GM19240 (cell line): ENCODE data around the gene MMRN2.

GRCh38 chr10:84279670-84280074 is 34.8 kb downstream of the RGR start:
- RRBS: no CpG with 5 or more reads among the region's 7 CpGs

- RRBS: no CpG with 5 or more reads among the region's 8 CpGs
These were observed 16.2 kb downstream of the CCSER2 start for GRCh38 chr10:84344297-84345275.

DNA sequence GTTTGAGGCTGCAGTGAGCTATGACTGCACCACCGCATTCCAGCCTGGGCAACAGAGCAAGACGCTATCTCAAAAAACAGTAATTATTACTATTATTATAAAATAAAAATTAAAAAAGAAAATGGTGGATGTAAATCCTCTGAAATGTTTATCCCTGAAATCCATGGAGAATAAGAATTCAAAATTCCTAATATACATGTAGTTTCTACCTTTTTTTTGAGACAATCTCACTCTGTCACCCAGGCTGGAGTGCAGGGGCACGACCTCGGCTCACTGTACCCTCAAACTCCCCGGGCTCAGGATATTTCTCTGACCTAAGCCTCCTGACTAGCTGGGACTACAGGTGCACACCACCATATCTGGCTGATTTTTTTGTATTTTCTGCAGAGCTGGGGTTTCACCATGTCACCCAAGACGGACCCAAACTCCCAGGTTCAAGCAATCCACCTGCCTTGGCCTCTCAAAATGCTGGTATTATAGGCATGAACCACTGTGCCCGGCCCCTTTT is 55.0 kb downstream of the WAPL start:
- RRBS: no CpG with 5 or more reads among the region's 7 CpGs

DNA sequence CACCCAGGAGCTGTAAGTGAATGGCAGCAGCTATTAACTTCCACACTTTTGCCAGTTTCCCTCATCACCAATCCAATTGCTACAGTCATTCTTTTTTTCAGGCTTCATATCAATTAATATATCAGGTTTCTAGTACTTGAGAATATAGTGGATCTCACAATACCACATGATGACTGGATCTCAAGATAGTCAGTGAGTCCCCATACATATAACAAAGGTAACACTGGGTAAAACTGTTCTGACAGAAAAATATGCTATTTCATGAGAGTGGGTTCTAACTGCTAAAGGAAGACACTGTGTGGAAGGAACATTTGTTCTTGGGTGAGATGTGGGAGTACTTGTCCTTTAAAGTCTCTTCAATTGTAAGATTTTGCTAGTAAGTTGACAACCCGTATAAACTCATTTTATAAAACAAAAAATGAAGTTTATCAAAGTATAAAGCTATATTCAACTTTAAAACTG is 35.6 kb downstream of the WAPL start:
- RRBS: no CpG with 5 or more reads among the region's 1 CpG

DNA sequence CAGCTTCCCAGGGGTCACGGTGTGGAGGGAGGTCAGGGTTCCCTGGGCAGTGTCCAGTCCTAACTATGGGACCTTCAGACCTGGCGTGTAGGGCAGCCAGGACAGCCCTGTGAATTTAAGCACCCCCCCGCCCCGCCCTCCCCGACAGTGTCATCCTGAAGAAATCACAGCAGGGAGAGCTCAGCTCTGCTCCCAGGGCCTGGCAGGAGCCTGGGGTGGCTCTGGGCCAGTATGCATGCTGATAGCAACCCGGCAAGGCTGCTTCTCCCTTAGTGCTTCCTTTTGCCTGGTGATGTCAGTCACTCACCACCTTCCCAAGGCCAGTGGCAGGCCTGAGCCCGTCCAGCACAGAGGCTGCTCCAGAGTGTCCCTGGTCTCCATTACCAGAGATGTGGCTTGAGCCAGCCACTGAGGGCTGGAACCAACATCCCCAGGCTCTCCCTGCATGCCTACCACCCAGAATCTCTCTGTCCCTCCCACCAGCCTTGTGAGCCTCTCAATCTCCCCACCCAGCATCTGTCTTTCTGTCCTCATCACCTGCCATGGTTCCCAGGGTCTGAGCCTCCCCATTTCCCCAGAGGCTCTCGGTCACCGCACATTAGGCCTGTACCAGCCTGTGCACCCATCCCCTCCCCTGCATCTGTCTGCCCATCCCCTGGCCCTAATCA is 6.6 kb upstream of the LDB3 start:
- RRBS: no CpG with 5 or more reads among the region's 9 CpGs

DNA sequence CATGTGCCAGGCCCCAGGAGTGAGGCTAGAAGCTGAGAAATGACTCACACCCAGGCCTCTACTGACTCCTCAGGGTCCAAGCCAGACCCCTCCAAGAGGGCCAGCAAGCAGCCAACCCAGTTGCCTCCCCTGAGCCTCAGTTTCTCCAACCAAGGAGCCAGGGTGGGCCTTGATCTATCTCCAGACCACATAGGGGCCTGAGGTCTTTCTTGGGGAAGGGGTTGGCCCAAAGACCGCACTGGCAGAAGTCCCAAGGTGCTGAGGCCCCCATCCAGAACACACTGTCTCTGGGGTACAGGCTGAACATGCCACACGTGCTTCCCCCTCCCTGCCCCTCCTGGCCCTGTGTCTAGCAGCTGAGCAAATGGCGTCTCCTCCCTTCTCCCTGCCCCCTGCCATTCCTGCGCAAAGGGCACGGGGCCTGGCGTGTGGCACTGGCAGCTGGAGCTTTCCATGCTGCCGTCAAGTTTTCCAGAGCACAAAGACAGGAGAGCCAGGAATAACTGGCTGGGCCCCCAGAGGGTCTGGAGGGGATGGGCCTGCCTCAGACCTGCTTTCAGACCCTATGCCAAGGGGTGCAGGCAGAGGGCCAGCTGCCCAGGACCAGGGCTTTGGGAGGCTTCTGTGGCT is 978 bp upstream of the LDB3 start:
- RRBS: no CpG with 5 or more reads among the region's 7 CpGs

DNA sequence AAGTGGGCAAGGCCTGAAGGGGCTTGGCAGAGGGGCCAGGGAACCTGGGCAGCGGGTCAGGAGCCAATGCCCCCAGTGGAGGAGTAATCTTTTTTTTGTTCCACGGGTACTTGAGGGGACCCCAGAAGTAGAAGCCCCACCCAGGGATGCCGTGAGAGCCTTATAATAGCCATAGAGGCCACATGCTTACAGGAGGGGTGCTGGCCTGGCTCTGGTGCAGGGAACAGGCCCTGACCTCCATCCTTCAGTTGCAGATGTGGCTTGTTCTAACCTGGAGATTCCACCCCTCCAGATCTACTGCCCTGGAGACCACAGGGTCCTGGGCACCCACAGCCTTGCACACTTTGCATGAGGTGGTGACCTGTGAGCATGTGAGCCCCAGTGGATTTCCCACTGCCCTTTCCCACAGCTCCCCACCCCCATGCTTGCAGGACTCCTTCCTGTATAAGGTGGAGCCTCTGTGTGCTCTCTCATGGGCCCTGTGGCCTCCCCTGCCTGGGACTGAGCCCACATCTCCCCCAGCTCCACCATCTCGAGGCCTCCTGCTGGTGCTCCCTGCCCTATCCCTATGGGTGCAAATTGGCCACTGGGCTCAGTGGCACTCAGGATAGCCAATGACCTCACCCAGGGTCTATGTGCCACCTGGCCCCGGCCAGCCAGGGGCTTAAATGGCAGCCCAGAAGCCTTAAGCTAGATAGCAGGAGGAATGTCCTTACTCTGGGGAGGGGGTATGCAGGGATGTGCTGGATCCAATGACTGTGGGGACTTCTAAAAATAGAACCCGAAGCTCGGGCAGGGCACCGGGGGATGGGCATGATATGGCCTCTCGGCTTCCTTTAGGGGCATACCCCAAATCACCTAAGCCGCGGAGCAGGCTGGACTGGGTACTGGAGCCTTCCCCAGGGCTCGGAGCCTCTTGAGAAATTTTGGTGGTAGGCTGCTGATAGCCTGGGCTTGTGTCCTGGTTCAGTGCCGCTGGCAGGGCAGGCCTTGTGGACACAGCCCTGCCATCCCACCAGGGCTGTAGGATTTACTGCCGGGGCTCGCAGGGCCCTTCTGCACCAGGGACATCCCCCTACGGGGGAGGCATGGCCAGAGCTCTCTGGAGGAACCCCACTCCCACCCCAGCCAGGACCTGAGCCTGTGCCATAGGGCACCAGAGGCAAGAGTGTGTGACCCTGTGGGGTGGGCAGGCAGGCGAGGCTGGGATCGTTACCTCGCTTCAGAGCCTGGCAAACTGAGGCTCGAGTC is 2.1 kb downstream of the LDB3 start:
- RRBS: no CpG with 5 or more reads among the region's 20 CpGs

- RRBS: 3% methylated on average over 57 of the region's 107 CpGs
These were observed 42.9 kb downstream of the LDB3 start for GRCh38 chr10:86710911-86711954.

DNA sequence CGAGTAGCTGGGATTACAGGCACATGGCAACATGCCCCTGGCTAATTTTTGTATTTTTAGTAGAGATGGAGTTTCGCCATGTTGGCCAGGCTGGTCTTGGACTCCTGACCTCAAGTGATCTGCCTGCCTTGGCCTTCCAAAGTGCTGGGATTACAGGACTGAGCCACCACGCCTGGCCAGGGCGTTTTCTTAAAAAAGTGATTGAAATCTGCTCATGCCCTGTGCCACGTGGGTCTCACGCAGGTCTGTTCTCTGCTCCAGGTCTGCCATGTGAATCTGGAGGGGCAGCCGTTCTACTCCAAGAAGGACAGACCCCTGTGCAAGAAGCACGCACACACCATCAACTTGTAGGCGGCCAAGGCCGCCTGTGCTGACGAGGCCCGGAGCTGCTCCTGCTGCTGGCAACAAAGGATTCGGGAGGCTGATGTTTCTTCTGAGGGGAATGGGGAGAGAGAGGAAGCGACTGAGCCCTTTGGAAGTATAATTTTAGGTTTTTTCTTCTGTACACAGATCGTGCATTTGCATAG is 23.7 kb upstream of the BMPR1A start:
- RRBS: no CpG with 5 or more reads among the region's 15 CpGs

DNA sequence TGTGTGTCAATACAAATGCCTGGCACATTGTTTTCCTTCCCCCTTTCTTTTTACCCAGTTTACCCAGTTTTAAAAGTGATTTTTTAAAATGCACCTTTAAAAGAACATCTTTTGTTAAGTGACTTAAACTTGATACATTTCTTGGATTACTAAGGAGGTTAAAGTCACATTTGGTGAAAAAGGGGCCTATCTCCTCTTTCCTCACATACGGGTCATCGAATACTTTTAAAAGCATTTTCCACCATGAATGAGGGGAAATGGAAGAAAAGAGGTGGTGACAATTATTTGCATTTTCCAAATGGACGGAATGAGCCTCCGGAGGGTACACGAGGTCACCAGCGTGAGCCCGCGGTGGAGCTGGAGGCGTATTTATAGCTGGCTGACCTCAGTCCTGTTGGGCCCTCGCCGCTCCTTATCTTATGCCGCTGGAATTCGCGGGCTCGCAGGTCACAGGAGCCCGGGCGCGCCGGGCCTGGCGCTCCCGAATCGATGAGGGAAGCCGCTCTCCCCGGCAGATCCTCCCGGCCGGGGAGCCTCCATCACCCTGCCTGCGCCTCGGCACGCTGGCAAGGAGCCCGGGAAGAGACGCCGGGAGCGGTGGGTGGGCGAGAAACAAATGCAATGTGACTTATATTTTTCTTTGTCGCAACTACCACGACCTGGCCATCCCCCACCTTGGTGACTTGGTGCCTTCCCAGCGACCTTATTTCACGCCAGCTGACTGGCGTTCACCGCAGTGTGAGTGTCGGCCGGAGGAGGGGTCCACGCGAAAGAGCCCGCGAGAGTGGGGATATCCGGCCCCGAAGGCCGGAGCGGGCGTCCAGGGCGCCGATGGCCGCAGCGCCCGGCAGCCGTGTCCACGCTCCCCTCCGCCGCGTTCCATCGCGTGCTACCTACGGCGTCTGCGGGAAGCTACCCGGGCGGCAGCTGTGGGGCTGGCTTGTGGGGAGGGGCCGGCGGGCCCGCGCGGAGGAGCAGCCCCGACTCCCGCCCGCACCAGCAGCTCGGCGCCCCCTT is 744 bp upstream of the BMPR1A start:
- RRBS: 2% methylated on average over 42 of the region's 78 CpGs

DNA sequence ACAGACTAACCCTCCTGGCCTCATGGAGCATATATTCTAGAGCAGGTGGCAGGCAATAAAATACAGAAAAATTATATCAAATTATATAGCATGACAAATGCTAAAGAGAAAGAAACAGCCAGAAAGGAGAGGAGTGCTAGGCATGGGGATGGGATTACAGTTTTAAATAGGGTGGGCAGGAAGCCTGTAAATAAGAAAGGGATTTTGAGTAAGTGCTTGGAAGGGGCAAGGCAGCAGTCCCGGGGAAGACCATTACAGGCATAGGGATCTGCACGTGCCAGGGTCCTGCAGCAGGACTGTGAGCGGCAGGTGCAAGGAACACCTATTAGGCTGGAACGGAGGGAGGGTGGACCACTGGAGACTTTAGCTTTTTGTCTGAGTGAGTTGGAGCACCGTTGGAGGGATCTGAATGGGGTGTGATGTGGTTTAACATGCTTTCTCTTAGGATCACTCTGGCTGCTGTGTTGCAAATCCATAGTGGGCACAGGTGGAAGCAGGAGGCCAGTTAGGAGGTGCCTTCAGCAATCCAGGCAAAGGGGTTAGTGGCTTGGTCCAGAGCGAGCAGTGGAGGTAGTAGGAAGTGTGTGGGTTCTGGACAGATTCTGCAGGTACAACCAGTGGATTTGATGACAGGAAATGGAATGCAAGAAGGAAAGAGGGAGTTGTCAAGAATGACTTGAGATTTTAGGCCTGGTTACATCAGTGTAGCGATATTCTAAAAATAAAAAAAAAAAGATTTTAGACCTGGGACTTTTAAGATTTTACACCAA is 95.2 kb downstream of the MMRN2 start:
- RRBS: no CpG with 5 or more reads among the region's 7 CpGs

GRCh38 chr10:86957380-86958207 is at the start of gene MMRN2:
Gene MMRN2, minus strand, starts transcription at chr10:86957615.
- RRBS: no CpG with 5 or more reads among the region's 14 CpGs

DNA sequence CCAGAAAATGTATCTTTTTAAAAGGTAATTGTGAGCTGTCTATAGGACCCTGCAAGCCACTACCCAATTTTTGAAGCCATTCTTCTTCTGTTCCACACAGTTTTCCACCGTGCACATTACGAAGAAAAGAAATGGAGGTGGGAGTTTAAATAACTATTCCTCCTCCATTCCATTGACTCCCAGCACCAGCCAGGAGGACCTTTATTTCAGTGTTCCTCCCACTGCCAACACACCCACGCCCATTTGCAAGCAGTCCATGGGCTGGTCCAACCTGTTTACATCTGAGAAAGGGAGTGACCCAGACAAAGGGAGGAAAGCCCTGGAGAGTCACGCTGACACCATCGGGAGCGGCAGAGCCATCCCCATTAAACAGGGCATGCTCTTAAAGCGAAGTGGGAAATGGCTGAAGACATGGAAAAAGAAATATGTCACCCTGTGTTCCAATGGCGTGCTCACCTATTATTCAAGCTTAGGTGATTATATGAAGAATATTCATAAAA is 11.8 kb upstream of the FAM25A start:
- RRBS: no CpG with 5 or more reads among the region's 8 CpGs

DNA sequence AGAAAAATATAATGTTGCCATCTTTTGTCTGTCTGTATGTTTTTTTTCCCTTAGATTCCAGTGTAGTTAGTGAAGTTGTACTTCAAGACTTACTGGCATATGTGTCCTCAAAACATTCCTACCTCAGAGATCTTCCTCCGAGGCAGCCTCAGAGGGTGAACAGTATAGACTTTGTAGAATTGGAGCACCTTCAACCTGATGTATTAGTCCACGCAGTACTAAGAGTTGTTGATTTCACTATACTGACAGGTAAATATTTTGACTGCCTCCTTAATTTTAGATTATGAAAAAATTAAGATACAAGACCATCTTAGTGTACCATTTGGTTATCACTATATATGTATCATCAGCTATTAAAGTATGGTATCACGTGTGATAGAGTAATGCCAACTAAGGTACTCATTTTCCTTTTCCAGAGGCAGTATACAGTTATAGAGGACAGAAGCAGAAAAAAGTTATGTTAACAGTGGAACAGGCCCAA is 54.8 kb upstream of the NUTM2A start:
- RRBS: no CpG with 5 or more reads among the region's 3 CpGs

DNA sequence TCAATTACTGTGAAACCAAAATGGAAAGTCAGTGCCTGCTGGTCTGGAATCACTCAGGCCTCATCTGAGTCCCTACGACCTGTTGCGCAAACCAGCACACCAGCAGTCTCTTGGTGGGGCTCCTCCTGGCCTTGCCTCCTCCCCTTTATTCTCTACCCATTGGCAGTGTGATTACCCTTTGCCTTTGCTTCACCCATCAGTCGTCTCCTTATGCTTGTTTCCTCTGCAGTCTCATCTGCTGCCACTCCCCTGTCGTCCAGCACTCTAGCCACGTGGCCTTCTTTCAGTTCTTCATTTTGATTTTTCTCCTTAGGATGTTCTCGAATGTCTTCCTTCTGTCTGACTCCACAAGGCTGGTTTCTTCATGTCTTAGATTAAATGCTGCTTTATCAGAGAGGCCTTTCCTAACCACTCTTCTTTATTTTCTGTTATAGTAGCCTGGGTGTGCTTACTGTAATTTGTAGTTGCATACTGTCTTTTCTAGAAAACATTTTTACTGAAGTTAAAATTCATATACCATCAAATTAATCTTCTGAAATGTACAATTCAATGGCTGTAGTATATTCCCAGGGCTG is 40.7 kb upstream of the NUTM2A start:
- RRBS: no CpG with 5 or more reads among the region's 6 CpGs

DNA sequence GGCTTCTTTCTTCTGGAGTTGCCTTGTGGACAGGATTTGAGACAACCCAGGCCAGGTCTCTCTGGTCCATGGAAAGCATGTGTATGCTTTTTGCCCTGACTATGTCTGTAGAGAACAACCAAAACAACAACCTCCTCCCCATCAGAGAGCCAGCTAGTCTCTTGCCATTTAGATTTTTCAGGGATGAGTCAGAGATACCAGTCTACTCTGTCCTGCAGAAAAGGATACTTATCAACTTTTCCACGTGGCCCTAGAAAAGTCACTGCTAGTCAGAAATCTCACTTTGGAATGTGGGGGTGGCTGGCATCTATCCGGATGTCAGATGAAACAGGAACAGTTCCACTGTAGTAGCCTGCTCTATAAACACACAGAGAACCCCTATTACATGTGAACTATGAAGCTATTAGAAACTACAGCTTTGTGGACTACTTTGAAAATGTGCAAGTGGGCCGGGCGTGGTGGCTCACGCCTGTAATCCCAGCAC is 13.4 kb upstream of the NUTM2A start:
- RRBS: no CpG with 5 or more reads among the region's 5 CpGs

GRCh38 chr10:87341610-87342054 is 15.9 kb upstream of the NUTM2D start:
- RRBS: no CpG with 5 or more reads among the region's 39 CpGs

GRCh38 chr10:87661572-87662477 is 2.1 kb downstream of the PAPSS2 start:
- RRBS: no CpG with 5 or more reads among the region's 9 CpGs